Sigmoid colon (tissue), 4 donors: ENCODE measurements around the genes INHA, STK11IP, SLC4A3 and MRPL44.

- PRO-cap, result no peak
- RAMPAGE, long total RNA, 4 experiments, result no peak in any of the 4 experiments
Measured at GRCh38 chr2:219572020-219572457, at the start of gene INHA. INHA (plus strand) TSS chr2:219572310.

DNA sequence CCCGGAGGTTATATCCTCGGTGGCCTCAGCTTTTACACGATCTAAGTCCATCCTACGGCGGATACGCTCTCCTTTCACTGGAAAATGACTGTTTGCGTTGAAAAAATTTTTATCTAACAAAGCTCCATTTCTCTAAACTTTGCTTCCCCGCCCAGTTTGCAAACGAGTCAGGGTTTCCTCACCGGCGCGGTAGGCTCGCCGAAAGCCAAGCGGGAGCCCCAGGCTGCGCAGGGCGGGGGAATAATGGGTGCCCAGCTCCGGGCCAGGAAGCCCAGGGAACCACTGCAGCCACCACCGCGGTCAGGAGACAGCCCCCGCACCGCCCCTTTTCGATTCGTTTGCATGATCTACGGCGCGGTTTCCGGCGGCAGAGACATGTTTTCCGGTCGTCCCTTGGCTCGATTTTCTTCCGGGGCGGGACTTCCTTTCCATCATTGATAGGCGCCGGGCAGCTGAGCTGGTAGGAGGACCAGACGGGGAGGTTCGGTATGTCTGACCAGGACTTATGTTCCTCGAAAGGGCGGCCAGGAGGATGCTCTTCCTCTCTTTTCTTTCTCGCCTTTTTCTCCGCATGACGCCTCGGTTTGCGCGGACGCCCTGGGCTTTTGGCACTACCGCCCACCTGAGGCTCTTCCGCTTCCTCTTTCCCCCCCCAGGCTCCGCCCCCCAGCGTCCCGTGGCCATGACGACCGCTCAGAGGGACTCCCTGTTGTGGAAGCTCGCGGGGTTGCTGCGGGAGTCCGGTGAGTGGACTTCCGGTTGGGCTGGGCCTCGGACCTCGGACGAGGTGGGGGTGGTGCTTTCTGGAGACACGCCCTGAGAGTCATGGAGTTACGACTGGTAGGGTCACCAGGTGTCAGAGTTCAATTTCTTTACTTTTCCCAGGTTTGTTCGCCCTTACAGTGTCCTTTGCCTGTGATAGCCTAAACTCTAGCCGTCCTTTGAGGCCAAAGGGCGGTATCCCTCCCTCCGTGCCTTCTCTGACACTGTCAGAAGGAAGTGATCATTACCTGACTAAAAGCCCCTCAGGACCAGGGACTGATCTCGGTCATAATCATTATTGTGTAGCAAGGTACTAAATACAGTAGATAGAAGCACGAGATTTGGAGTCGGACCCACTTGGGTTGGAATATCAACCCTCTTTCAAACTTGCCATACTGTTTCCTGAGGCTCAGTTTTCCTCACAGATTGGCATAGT lies at the start of gene STK11IP:
STK11IP (plus strand) TSS at position 420 of the 1,198 bp plus-strand sequence.
- PRO-cap, result unidirectional peak, minus-strand start at position 281 of the sequence; unidirectional peak, minus-strand start at position 340 of the sequence
- RAMPAGE, long total RNA, 4 experiments, result start-site peak on the plus strand in 3 of 4 experiments, centred at positions 428 to 716 of the sequence, 6 to 22 reads per replicate

DNA sequence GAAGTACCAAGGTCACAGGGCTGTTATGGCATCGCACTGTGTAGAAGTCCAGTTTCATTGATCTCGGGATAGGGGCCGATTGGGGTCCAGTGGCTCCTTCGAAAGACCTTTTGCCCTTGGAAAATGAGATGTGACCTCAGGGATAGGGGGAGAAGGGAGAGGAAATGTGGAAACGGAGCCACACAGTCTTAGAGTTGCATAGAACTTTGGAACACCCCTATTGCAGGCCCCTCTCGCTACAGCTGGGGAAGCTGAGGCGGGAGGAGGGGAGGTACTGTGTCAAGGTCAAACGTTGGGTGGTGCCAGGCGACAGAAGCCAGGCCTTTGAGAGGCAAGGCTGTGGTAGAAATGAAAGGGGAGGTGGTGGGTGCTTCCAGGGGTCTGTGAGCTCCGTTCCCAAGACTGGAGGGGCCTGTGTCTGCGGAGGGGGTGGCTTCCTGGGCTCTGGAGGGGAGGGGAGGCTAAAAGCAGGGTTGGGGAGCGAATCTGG lies 507 bp upstream of the SLC4A3 start:
- PRO-cap, result no peak
- RAMPAGE, long total RNA, 4 experiments, result no peak in any of the 4 experiments

GRCh38 chr2:219627368-219628379 lies at the start of gene SLC4A3:
SLC4A3 (plus strand) TSS chr2:219627630.
- PRO-cap, result no peak
- RAMPAGE, long total RNA, 4 experiments, result start-site peak on the plus strand in 1 of 4 experiments, at chr2:219627626-219627635 at its widest, 6 reads per replicate

DNA sequence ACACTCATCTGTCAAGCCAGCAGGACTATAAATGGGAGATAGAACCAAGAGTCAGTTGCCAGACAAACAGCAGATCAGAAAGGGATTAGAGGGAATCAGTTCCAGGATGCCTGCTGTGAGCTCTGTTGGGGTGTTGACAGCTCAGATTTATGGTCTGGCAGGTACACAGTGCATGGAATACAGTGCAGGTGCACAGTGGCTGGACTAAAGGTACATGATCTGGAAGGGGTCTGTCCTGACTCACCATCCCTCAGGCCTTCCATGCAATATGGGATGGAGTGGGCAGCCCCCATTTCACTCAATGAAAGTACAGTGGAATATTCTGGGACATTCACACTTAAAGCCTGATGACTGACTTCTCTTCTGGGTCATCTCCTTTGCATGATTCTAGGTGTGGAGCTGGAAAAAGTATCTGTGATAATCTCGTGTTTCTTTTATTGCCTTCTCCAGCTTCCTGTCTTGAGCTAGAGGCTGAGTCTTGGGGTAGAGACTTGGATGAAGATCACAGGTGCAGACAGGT lies 382.4 kb downstream of the SLC4A3 start:
- PRO-cap, result no peak
- RAMPAGE, long total RNA, 4 experiments, result no peak in any of the 4 experiments

DNA sequence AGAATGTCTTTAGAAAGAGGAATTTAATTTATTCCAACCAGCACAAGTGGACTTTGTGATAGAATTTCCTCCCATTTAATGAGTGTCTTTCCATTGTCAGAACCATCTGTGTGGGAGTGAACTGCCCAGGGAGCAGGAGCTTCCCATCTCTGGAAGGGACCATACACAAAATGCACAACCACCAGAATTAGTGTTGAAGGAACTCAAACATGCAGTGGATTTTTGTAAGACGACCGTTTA lies 792.0 kb downstream of the EPHA4 start:
- PRO-cap, result no peak
- RAMPAGE, long total RNA, 4 experiments, result no peak in any of the 4 experiments

DNA sequence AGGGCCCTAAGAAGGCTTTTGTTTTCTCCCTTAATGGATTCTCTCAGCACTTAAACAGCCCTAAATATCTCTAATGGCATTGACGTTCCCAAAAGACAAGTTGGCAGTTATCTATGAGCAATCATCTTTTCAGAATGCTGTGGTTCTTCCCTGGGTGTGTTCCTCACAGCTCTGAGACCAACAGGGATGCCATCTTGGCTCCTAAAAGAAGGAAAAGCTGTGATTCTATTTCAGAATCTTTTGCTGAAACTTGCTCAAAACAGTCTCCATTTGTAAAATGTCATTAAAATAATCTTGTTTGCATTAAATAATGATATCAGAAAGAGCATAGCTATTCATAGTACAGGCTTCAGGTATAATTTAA lies 616.2 kb downstream of the EPHA4 start:
- PRO-cap, result no peak
- RAMPAGE, long total RNA, 4 experiments, result no peak in any of the 4 experiments

- PRO-cap, result no peak
- RAMPAGE, long total RNA, 4 experiments, result no peak in any of the 4 experiments
Measured at GRCh38 chr2:222452364-222453055, 28.2 kb downstream of the SGPP2 start.

DNA sequence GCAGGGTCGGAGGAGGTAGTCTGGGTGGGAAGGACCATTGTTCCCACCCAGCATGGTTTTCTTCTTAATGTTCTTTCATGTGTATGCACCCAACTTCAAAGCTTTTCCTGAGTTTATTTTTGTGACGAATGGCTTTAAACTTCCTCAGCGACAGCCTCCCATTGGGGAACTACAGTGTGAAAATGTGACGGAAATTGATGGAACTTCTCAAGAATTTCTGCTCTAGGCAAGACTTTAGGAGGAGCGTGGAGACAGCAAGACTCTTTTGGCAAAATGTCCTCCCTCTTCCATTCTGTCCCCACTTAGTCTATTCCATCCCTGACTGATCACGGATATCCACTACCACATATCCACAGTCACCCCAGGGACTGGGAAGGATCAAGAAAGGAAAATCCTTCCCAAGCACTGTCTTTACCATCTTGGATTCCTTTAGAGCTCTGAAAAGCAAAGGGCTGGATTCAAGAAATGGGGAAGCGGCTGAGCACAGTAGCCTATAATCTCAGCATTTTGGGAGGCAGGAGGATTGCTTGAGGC lies 38.6 kb downstream of the SGPP2 start:
- PRO-cap, result no peak
- RAMPAGE, long total RNA, 4 experiments, result no peak in any of the 4 experiments

- PRO-cap, result no peak
- RAMPAGE, long total RNA, 4 experiments, result no peak in any of the 4 experiments
Measured at GRCh38 chr2:222715719-222716056, 44.2 kb downstream of the MOGAT1 start.

DNA sequence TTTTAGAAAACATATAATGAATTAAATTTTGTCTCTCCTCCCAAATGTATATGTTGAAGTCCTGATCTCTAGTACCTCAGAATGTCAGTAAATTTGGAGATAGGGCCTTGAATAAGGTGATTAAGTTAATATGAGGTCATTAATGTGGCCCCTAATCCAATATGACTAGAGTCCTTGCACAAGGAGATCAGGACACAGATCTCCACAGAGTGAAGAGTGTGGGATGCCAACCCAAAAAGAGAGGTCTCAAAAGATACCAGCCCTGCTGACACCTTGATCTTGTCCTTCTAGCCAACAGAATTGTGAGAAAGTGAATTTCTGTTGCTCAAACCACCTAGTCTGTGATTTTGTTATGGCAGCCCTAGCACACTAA lies 88.7 kb downstream of the ACSL3 start:
- PRO-cap, result no peak
- RAMPAGE, long total RNA, 4 experiments, result no peak in any of the 4 experiments

GRCh38 chr2:223052490-223053332 lies 721 bp downstream of the KCNE4 start:
- PRO-cap, result unidirectional peak, minus-strand start at chr2:223052661; unidirectional peak, minus-strand start at chr2:223053187
- RAMPAGE, long total RNA, 4 experiments, result start-site peak on the plus strand in 1 of 4 experiments, at chr2:223053032-223053048 at its widest, 5 reads per replicate

GRCh38 chr2:223123739-223124209 lies 71.8 kb downstream of the KCNE4 start:
- PRO-cap, result no peak
- RAMPAGE, long total RNA, 4 experiments, result no peak in any of the 4 experiments

DNA sequence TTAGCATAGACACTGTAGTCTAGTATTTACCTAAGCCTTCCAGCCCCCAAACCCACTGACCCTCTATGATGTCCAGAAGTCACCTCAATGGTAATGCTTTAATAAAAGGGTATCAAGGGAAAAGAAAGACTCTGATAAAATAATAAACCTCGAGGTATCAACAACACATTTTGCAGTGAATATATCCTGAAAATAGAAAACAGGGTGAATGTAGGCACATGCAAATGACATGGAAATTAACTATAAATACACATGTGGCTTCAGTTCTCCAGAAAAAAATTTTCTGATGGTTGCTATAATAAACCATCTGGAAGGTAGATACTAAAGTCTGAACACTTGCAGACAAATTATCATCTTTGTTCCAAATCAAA lies 14.2 kb downstream of the SCG2 start:
- PRO-cap, result no peak
- RAMPAGE, long total RNA, 4 experiments, result no peak in any of the 4 experiments

GRCh38 chr2:223760050-223760469 lies 77.3 kb downstream of the AP1S3 start:
- PRO-cap, result no peak
- RAMPAGE, long total RNA, 4 experiments, result no peak in any of the 4 experiments

- PRO-cap, result no peak
- RAMPAGE, long total RNA, 4 experiments, result no peak in any of the 4 experiments
Measured at GRCh38 chr2:223805652-223806463, 31.5 kb downstream of the AP1S3 start.

DNA sequence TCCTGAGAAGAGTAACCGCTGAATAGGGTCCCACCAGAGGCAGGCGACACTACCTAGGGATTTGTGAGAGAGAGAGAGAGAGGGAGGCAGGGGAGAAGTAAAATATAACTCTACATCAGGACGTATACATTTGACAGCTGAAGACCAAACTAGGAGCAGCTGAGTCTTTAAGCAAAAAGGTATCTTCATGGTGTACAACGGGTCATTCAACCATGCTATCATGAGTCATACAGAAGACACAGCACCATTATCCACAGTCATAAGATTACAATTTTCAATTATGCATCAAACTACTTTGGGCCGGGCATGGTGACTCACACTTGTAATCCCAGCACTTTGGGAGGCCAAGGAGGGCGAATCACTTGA lies 49.6 kb downstream of the WDFY1 start:
- PRO-cap, result no peak
- RAMPAGE, long total RNA, 4 experiments, result no peak in any of the 4 experiments

- PRO-cap, result unidirectional peak, plus-strand start at chr2:223944185
- RAMPAGE, long total RNA, 4 experiments, result no peak in any of the 4 experiments
Measured at GRCh38 chr2:223943694-223944713, 1.1 kb downstream of the WDFY1 start.

GRCh38 chr2:223950298-223951474 lies 5.6 kb upstream of the WDFY1 start:
- PRO-cap, result no peak
- RAMPAGE, long total RNA, 4 experiments, result no peak in any of the 4 experiments

GRCh38 chr2:223956892-223957936 lies at the start of gene MRPL44:
MRPL44 (plus strand) TSS chr2:223957463.
- PRO-cap, result bidirectional peak, plus-strand start at chr2:223957472, minus-strand start at chr2:223957299
- RAMPAGE, long total RNA, 4 experiments, result start-site peak on the plus strand in 4 of 4 experiments, at chr2:223957454-223957468 at its widest, 77 to 231 reads per replicate